Anterior vena cava (tissue), 1 donor: ENCODE data around the gene RIN3.

DNA sequence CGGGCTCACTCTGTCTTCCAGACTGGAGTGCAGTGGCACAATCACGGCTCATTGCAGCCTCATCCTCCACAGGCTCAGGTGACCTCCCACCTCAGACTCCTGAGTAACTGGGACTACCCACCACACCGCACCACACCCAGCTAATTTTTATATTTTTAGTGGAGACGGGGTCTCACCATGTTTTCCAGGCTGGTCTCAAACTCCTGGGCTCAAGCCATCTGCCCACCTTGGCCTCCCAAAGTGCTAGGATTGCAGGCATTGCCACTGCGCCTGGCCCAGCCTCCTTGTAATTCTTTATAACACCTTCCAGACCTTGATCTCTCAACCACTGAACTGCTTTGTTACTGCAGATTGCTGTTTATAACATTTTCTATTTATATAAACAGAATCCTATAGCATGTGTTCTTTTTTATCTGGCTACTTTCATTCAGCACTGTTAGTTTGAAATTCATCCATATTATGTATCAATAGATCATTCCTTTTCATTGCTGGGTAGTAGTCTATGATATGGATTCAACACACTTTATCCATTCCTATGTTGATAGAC lies 7.5 kb upstream of the ATXN3 start:
- PRO-cap = no peak

GRCh38 chr14:92128678-92129145 lies 6.9 kb downstream of the CPSF2 start:
- PRO-cap = no peak

- PRO-cap = no peak
Measured at GRCh38 chr14:92157546-92158200, 35.9 kb downstream of the CPSF2 start.

- PRO-cap = no peak
Measured at GRCh38 chr14:92471908-92472339, 41.7 kb upstream of the RIN3 start.

DNA sequence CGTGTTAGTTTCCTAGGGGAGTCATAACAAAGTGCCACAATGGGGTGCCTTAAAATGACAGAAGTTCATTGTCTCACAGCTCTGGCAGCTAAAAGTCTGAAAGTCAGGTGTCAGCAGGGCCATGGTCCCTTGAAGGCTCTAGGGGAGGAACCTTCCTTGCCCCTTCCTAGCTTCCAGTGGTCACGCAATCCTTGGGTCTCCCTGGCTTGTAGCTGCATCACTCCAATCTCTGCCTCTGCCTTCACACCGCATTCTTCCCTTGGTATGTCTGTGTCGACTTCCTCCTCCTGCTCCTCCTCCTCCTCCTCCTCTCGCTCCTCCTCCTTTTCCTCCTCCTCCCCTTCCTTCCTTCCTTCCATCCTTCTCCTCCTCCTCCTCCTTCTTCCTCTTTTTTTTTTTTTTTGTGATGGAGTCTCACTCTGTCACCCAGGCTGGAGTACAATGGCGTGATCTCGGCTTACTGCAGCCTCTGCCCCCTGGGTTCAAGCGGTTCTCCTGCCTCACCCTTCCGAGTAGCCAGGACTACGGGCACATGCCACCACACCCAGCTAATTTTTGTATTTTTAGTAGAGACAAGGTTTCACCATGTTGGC lies 25.8 kb upstream of the RIN3 start:
- PRO-cap = unidirectional peak, minus-strand start at position 261 of the sequence

DNA sequence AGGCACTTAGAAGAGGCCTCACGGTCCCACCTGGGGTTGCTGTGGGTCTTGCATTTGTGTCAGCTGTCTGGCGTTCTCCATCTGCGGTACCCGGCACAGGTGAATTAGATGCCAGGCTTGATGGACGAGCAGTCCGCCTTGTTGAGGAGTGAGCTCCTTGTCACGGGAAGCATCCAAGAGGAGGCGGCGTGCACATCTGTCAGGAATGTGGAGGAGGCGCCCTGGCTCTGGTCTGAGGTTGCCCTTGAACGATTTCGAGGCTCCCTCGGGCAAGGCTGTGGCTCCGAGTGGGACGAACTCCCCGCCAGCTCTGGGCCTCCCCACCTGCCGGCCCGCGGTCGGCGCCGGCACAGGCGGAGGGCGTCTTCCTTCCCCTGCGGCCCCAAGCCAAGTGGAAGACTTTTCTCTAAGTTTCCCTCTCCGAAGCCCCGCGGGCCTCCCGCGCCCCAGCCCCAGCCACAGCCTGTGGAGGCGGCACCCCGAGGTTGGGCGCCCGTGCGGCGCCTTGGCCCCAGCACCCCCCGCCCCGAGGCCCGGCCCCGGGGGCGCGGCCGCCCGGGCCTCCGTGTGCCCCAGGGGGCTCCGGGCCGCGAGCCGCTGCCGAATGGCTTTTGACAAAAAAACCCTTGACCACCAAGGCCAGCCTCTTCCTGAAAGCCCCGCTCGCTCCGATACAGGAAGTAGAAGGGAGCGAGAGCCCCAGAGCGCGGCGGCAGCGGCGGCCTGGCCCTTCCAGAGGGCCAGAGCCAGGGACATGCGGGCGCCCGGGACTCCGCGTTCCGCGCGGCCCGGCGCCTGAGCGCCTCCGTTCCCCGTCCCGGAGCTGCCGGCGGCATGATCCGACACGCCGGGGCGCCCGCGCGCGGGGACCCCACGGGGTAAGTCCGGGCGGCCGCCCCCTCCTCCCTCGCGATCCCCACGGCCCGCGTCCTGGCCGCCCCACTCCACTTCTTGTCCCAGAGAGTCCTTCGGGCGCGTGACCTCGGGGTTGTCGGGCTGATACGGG lies at the start of gene RIN3:
TSS of gene RIN3 (plus strand) at position 683 of the 1,006 bp plus-strand sequence.
- PRO-cap = unidirectional peak, plus-strand start at position 278 of the sequence; bidirectional peak, plus-strand start at position 683 of the sequence, minus-strand start at position 365 of the sequence; bidirectional peak, plus-strand start outside the sequence, minus-strand start at position 953 of the sequence

GRCh38 chr14:92527716-92528068 lies 14.1 kb downstream of the RIN3 start:
- PRO-cap = no peak

DNA sequence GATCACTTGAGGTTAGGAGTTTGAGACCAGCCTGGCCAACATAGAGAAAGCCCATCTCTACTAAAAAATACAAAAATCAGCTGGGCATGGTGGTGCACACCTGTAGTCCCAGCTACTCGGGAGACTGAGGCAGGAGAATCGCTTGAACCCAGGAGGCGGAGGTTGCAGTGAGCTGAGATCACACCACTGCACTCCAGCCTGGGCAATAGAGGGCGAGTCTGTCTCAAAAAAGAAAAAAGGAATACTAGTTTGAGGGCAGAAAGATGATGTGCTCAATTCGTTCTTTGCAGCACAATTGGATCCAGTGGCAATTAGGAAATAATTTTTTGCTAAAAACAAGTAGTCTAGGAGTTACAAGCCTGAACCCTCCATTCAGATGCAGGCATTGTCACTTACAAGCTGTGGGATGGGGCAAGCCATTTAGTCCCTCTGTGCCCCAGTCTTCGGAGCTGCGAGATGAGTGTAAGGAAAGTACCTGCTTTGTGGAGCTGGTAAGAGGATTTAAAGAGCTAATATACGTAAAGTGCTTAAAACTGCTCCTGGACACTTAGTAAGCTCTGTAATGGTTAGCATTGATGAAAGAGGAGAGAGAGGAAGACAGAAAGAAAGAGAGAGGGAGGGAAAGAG lies 112.7 kb downstream of the LGMN start:
- PRO-cap = no peak

- PRO-cap = no peak
Measured at GRCh38 chr14:92653042-92653271, 95.5 kb downstream of the LGMN start.

GRCh38 chr14:92655318-92656157 lies 92.9 kb downstream of the LGMN start:
- PRO-cap = no peak

DNA sequence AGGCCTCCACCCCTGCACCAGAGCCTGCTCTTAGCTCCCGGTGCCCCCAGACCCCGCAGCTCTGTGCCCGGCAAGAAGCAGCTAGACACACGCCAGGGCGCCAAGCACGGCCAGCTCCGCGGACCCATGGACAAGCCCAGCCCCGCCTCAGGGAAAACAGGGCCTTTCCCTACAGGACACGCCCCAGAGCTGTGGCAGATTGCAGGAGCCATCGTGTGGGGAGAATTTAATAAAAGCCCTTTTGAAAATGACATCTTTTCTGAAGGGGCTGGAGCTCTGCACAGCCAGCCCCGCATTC lies 59.7 kb downstream of the LGMN start:
- PRO-cap = no peak

GRCh38 chr14:92726116-92726733 lies 22.2 kb downstream of the LGMN start:
- PRO-cap = no peak

GRCh38 chr14:92785357-92786184 lies 8.5 kb upstream of the GOLGA5 start:
- PRO-cap = no peak

- PRO-cap = no peak
Measured at GRCh38 chr14:92786185-92786583, 7.9 kb upstream of the GOLGA5 start.

DNA sequence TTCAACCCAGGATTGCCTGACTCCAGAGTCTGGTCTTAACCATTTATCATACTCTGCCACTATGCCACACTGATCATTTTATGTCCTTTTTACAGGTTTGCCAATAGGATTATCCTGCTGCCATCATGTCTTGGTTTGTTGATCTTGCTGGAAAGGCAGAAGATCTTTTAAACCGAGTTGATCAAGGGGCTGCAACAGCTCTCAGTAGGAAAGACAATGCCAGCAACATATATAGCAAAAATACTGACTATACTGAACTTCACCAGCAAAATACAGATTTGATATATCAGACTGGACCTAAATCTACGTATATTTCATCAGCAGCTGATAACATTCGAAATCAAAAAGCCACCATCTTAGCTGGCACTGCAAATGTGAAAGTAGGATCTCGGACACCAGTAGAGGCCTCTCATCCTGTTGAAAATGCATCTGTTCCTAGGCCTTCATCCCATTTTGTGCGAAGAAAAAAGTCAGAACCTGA lies 3.2 kb downstream of the GOLGA5 start:
- PRO-cap = no peak

GRCh38 chr14:92929461-92929868 lies 6.5 kb downstream of the CHGA start:
- PRO-cap = no peak

- PRO-cap = no peak
Measured at GRCh38 chr14:92964588-92965243, 41.8 kb downstream of the CHGA start.

DNA sequence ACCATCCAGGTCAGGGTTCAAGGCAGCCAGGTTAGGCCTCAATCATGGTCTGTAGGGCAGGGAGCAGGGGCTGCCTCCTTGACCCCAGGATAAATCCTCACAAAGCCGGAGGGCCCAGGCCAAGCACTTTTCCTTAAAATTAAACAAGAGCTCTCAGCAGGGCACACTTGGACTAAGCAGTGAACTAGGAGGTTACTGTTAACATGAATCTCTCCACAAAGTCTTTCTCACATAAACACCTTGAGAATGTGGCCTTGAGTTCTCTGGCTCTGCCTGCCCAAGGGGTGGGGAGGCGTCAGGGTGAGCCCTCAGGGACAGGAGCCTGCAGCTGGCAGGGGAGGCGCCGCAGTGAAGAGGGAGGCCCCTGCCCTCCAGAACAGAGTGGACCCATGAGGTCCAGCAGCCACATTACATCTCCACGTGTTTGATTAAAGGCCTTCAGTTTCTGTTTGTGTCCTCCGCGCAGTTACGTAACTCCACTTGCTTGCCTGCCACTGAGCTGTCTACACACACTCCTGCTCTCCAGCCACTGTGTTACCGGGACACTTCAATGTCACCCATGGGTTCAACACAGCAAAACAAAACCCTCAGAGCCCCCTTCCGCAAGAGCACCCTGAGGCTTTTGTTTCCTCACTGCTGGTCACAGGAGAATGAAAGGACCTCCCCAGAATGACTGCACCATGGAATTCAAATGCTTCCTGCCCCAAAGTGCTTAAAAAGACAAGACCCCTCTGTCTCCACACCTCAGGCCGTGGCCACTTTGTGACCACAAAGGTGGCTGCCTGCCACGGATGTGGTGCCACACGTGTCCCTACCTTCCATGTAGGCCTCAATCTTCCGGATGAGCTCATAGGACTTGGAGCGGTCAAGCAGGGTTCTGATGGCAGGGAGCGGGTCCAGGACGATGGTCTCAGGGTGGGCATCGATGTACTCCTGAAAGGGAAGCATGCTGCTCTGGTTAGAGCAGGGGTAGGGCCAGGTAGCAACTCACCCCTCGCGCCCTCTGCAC lies 70.4 kb downstream of the CHGA start:
- PRO-cap = no peak

GRCh38 chr14:93033853-93034975 lies 81.5 kb downstream of the ITPK1 start:
- PRO-cap = no peak

DNA sequence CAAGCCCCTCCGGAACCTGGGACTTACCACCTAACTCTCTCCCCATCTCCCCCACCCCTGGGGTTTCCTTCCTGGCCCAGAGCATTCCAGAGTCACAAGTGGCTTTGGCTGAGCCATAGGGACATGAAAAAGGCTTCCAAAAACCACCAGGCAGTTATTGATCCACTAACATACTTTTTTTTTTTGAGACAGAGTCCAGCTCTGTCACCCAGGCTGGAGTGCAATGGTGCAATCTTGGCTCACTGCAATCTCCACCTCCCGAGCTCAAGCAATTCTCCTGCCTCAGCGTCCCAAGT lies 9.0 kb downstream of the ITPK1 start:
- PRO-cap = no peak